ENCODE measurements around a stretch of chr2.

GRCh38 chr2:238059915-238060930, 578 bp upstream of the SCLY start:
- PRO-cap: bidirectional peak, plus-strand start at chr2:238061043, minus-strand start at chr2:238060704

- PRO-cap: no peak
Measured at GRCh38 chr2:238061522-238061887, 704 bp downstream of the SCLY start.

DNA sequence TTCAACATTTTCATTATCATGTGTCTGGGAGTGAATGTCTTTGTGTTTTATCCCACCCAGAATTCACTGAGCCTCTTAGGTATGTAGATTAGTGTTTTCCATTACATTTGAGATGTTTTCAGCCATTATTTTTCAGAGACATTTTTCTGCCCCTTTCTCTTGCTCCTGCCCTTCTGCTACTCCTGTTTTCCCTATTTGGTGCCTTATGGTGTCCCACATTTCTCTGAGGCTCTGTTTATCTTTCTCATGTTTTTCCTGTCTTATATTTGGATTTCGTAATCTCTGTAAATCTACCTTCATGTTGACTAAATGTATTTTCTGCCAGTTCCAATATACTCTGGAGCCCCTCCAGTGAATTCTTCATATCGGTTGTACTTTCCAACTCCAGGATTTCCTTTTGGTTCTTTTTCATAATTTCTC, 18.9 kb downstream of the SCLY start:
- PRO-cap: no peak

DNA sequence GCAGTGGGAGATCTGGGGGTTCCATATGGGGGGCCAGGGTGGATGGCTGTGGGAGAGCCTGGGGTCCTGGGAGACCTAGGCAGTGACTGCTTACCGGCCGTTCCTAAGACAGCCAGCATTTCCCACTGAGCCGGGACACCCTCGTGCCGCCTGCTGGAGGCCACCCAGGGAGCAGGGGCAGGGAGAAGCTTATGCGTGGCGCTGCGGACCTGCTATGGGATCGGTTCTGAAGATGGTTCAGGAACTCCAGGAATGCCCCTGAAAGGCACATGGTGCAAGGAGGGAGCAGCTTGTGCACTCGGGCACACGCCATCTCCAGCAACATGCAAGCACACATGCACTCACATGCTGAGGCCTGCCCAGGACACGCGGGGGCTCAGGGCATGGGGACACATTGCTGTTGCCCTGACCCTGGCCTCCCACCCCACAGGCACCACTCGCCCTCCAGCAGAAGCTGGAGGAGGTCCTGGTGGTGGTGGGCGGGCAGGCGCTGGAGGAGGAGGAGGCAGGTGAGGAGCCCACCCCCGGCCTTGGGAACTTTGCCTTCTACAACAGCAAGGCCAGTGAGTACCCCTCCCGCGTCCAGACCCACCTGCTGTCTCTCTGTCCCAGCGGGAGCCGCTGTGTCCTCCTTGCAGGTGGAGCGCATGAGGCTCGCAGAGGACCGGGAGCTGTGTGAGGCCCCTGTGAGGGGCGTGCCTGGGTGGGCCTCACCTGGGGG, 4.1 kb downstream of the KLHL30 start:
- PRO-cap: no peak

GRCh38 chr2:238169245-238169703, 10.5 kb downstream of the ERFE start:
- PRO-cap: no peak

DNA sequence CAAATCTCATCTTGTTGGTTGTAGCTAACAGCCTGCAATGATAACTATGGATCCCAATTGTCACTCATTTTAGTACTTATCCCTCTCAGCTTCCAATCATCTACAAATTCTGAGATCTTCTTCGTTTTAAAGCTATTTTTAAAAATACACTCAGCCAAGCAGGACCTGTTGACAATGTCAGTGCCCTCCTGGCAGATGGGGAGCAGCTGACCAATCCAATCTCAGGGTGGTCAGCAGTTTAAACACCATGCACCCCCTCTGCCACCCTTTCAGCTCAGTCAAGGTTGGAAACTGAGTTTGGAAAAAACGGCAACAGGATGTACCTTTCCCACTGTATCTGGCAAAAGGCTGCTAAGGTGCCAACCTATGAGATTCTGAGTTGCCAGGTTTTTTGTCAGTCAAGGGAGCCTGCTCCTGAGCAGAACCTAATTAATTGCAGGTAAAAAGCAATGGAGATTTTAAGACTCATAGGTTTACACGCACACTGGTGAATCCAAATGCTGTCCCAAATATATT, 2.2 kb downstream of the ILKAP start:
- PRO-cap: no peak

GRCh38 chr2:238238775-238239542, 879 bp downstream of the HES6 start:
- PRO-cap: no peak

DNA sequence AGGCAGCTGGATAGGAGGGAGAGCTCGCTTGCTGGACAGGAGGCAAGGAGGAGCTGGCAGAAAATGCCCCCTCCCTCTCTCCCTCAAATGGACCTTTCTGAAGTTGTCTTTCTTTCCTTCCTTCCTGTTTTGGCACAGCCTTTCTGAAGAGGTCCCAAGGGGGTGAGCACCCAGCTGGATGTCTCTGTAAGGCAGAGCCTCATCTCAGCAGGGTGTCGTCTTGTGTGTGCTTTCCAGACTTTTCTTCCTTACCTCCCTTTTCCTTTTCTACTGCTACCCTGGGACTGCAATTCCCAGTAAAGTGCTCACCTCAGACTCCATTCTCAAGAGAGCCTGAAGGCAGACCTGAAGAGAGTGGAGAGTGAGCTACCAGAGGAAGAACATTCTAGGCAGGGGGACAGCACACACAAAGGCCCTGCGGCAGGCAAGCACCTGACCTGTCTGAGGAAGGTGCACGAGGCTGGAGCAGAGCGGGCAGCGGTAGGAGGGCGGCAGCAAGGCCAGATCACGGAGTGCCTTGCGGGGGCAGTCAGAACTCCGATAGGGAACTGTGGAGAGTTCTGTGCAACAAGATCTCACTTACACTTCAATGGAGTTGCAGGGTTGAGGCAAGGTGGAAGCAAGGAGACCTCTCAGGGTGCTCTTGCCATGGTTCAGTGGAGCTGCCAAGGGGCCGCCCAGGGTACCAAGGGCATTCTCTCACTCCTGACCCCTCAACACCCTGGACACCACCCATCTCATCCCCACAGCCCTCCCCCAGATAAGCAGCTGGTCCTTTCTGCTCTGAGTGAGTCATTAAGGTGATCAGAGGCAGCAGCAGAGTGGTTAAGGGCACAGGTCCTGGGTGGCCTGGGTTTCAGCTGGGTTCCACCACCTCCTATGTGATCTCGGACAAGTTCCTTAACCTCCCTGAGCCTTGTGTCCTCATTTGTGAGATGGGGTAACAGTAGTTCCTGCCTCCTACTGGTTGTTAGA, 5.0 kb downstream of the PER2 start:
- PRO-cap: no peak

DNA sequence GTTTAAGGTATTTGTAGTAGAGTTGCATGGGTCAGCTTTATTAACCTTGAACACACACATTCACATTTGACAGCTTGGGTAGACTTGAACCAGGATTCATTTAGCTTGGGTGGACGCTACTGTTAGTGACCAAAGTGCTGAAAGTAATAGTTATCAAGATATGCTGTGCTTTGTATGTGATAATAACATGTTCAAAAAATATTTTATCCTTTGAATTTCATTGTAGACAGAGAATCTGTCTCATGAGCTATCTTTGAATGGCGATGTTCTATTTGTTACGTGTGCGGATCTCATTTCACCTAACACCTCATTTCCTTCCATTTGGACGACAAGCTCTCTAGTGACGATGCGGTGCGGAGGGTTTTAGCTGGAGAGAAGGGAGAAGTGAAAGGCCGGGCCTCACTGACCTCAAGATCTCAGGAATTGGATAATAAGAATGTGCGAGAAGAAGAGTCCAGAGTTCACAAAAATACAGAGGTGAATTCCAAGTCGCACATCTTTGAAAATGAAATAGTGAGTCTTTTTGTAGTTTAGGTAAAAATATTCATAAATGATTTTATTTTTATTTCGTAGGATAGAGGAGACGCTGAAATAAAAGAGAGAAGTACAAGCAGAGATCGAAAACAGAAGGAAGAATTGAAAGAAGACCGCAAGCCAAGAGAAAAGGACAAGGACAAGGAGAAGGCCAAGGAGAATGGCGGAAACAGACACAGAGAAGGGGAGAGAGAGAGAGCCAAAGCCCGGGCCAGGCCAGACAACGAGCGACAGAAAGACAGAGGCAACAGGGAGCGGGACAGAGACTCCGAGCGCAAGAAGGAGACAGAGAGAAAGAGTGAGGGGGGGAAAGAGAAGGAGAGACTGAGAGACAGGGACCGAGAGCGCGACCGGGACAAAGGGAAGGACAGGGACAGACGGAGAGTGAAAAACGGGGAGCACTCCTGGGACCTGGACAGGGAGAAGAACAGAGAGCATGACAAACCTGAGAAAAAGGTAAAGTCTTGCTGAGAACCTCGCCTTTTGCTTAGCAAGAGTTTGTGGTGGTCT, 8.4 kb downstream of the TRAF3IP1 start:
- PRO-cap: no peak

DNA sequence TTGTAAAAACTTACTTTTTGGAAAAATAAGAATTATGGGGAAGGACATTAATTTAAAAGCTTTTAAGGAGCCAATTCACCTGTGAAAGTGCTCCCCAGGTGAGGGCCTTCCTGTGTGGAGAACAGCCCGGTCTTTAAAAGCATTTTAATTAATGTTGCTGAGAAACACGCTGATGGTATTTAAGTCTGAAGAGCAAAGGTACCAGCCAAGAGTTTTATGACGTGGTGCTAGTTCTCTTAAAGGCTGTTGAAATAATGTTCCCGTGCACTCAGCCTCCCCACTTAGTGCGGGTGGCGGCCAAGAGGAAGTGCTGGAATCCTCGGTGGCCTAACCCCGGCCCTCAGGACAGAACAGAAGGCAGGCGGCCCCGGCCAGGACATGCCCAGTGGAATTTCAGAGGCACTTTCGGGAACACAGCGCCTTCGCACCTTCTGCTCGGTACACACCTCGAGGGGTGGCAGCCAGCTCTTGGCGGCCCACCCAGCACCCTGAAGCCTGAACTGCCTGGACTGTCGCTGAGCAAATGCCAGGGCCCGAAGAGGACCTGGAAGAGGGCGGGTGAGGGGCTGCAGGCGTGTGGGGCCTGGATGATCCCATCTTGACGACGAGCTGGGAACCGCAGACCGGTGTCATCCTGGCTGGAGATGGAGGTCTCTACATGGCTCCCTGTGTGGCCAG, 142.8 kb downstream of the ASB1 start:
- PRO-cap: no peak

DNA sequence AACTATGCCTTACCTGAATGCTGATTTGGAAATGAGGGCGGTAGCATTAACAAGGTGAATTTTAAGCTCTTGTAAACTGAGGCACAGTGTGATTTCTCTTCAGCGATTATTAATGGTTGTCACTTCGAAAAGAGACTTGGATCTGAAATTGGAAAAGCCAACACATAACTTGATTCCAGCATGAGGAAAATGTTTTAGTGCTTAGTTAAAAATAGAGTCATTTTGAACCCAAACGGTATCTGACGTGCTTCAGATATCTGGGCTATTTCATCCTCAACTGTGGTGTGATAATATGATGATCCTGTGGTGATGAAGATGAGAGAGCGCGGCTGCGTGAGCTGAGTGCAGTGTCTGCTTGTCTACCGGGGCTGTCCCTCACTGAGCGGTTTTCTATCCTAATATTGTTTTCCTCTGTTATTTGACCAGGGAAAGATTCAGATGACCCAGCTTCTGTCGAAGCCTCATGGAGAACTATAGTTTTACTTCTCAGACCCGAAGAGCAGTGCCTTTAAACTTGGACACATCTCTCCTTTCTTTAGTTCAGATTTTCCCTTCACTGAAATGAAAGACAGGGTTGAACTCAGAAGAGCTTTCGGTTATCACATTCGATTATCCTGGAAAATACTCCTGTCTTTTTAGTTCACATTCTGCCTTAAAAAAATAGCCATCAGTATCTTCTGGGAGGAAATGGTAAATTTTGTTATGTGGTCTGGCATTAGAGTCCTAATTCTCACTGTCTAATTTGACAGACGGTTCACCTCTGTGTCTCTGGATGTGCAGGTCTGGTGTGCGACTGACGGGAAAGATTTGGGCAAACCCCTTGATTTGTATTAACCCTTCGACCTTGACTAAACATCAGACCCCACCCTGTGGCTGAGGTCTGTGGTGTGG, 6.0 kb downstream of the TWIST2 start:
- PRO-cap: no peak

DNA sequence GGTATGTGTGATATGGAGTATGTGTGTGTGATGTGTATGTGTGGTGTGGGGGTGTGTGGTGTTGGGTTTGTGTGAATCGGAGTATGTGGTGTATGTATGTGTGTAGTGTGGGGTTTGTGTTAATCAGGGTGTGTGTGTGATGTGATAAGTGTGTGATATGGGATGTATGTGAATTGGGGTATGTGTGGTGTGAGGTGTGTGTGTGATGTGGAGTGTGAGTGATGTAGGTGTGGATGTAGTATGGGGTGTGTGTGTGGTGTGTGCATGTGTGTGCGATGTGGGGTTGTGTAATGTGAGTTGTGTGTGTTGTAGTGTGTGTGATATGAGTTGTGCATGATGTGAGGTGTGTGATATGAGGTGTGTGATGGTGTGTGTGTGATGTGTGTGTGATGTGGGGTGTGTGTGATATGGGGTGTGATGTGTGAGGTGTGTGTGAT, 54.4 kb downstream of the TWIST2 start:
- PRO-cap: no peak

DNA sequence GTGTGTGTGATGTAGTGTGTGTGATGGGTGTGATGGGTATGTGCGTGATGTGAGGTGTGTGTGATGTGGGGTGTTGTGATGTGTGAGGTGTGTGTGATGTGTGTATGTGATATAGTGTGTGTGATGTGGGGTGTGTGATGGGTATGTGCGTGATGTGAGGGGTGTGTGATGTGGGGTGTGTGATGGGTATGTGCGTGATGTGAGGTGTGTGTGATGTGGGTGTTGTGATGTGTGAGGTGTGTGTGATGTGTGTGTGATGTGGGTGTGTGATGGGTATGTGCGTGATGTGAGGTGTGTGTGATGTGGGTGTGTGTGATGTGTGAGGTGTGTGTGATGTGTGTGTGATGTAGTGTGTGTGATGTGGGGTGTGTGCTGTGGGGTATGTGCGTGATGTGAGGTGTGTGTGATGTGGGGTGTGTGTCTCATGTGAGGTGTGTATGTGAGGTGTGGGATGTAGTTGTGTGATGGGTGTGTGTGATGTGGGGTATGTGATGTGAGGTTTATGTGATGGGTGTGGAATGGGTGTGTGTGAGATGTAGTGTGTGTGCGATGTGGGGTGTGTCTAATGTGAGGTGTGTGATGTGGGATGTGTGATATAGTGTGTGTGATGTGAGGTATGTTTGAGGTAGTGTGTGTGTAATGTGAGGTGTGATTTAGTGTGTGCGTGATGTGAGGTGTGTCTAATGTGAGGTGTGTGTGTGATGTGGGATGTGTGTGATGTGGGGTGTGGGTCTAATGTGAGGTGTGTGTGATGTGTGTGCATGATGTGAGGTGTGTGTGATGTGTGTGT, 55.0 kb downstream of the TWIST2 start:
- PRO-cap: no peak

DNA sequence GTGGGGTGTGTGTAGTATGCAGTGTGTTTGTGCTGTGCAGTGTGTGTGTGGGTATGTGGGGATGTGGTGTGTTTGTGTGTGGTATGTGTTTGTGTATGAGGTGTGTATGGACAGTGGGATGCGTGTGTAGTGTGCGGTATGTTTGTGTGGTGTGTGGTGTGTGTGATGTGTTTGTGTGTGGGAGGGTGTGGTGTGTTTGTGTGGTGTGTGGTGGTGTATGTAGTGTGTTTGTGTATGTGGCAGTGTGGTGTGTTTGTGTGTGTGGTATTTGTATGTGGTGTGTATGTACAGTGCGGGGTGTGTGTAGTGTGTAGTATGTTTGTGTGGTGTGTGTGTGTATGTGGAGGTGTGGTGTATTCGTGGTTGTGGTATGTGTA, 60.8 kb downstream of the TWIST2 start:
- PRO-cap: no peak

DNA sequence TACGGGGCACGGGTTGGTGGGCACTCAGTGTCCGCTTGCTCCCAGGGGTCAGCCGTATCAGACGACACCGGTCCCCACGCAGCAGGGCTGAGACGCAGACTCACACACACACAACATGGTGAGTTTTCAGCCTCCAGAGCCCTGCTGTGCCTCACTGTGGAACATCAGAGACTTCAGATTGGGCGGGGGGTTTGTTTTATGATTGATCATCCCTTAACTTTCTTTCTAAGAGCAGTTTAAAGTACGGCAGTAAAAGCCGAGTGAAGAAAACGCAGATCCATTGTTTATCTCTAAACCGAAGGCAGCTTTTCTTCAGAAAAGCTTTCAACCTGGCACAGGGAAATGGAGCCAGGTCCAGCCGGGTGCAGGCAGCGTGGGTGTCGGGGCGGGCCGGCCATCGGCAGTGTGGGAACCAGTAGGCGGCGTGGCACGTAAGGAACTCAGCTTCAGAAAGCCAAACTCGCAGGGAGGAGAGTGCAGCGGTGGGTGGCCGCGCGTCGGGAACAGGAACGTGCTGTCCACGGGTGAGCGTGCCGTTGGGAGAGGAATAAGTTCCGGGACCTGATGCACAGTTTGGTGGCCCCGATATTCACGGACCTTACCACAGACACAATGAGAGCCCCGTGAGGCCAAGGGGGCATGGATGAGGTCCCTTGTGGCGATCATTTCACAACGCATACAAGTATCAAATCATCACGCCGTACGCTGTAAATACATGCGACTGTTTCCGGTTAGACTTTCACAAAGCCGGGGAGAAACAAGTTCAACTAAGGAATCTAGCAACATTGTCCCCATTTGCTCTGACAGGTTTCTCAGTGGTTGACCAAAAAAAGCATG, 270.3 kb downstream of the TWIST2 start:
- PRO-cap: no peak

GRCh38 chr2:239249786-239250400, 150.9 kb downstream of the HDAC4 start:
- PRO-cap: no peak

DNA sequence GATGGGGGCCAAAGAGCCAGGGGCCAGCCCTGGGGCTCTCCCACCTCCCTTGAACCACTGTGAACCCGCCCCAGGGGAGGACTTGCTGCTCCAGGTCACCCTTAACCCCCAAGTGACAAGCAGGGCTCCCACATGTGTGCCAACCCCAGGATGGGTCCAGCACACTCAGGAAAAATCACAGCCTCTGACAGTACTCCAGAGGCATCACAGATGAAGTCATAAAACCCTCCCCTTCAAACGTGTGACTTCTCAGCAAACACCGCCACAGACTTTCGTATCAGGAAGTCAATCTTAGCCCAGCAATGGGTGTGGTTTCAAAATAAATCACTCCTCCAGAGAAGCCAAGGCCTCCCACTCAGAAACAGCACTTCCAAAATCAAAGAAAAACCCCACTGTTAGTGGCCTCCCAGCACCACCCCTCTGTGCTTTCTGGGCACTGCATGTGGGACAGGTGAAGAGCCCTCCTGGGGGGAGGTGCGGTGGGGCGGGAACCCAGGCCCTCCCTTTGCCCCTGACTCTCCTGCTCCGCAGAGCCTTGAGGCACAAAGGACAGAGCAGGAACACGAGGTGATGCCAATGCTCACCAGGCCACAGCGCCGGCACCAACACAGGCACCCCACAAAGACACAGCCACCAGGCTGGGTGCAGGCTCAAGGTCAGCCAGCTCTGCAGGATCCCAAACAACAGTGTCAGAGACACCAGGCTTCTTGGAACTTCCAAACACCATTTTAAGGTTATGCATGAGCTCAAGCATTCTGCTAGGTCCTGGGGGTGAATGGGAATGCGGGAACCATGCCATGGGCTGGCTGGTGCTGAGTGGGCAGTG, 135.5 kb downstream of the HDAC4 start:
- PRO-cap: no peak

DNA sequence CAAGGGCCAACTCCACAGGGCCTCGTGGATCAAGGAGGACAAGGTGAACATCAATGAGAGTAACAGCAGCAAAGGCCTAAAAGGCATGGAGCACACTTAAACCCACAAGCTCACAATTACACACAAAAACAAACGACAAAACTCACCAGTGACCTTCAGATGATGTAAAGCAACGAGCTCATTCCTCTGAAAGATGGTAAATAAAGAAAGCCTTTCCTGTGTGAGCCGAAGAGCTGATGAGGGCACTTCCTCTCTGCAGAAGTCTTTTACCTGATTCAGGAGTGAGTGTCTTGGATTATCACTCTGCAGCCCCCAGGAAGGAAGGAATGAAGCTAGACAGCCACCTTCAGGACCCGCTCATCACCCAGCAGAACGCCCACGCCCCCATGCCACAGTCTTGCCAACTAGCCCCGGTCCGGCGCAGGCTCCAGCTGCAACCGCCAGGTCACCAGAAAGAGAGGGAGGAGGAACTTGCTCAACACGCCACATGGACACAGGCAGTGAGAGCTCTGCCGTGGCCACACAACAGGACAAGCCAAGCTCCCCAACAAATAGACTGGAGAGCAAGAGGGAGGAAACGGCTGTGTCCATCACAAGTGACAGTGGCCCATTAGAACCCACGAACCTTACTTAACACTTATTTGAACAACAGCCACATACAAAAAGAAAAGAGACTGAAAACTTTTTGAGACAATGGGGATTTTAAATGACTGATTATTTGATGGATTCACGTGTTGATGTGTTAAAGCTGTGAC, 127.4 kb downstream of the HDAC4 start:
- PRO-cap: no peak

- PRO-cap: no peak
Measured at GRCh38 chr2:239280912-239281792, 119.7 kb downstream of the HDAC4 start.

DNA sequence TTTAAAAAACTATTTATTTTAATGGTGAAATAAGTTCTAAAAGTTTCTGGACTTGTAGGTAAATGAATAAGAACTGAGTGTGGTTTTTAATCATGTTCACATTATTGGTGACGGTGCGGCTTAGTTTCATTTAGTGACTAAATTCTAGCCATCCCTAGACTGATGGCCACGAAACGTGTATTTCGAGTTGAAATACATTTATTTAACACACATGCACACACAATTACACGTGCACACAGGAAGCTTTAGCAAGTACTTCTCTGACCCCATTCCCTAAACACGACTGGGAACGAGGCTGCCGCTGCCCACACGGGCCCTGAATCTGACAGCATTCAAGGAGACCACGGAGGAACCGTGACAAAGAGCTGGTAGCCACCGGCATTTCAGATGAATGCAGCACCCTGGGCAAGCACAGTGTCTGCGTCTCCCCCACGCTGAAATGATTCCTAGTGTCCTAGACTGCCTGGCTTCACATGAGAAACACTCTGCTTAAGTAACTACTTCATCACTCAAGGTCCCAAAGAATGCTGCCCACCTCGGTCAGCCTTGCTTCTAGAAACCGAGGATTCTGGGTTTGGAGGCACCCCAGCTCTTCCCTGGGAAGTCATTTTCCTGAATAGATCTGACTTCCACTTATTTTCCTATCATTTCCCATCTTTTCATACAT, 95.1 kb downstream of the HDAC4 start:
- PRO-cap: no peak